B cell (primary cell): Measurements from ENCODE around the gene TSKU.

- PRO-cap = no peak
- CAGE, long polyA plus RNA = no peak
Observed at GRCh38 chr11:75979940-75980592, 165.1 kb downstream of the UVRAG start.

GRCh38 chr11:76045934-76046690 is 160.2 kb downstream of the WNT11 start:
- PRO-cap = no peak
- CAGE, long polyA plus RNA = no peak

GRCh38 chr11:76142762-76143337 is 63.5 kb downstream of the WNT11 start:
- PRO-cap = no peak
- CAGE, long polyA plus RNA = no peak

DNA sequence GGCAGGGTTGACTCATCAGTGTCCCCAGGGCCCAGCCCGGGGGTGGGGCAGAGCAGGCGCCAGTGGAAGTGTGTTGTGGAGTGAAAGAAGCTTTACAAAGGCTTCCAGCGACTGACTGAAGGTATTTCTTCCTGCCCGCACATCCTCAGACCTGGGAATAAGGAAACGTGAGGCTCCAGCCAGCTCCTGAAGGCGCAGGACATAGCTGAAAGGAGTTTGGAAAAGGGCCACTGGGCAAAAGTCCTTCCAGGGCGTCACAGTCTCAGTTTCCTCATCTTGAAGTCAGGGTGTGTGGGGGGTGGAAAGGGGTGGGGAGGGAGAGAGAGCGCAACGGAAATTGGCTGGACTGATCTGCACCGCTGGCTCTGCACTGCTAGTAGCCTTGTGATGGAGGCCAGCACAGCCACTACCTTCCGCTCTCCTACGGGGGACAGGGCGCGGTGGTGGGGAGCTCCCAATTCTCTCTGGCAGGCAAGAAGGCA is 27.9 kb upstream of the WNT11 start:
- PRO-cap = no peak
- CAGE, long polyA plus RNA = no peak

GRCh38 chr11:76247932-76248376 is 41.7 kb upstream of the WNT11 start:
- PRO-cap = no peak
- CAGE, long polyA plus RNA = no peak

- PRO-cap = no peak
- CAGE, long polyA plus RNA = no peak
Observed at GRCh38 chr11:76385801-76386274, 4.7 kb downstream of the GVQW3 start.

- PRO-cap = no peak
- CAGE, long polyA plus RNA = no peak
Observed at GRCh38 chr11:76577048-76577817, 93.3 kb downstream of the LRRC32 start.

DNA sequence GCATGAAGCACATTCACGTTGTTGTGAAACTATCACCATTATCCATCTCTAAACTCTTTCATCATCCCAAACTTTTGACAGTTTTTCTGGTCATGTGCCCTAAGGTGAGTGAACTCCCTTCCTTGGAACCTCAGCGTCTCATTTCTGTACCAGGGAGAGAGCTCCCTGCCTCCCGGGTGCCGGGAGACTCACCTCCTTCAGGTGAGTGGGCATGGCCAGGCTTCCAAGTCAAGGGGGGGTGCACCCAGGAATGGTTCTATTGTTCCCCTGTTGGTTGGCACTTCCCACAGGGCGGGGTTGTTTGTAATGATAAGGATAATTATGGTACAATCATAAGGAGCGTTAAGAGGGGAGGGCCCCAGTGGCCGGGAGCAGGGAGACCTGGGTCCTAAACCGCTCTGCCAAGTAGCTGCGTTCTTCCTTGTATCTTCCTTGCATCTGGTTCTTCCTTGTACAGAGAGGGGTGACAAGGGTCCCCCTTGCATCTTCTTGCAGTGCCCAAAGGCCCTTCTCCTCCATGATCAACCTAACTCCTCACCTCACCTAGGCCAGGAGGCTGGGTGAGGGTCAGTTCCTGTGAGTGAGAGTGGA is 79.1 kb downstream of the LRRC32 start:
- PRO-cap = no peak
- CAGE, long polyA plus RNA = no peak

GRCh38 chr11:76602160-76603245 is 68.0 kb downstream of the LRRC32 start:
- PRO-cap = no peak
- CAGE, long polyA plus RNA = no peak

GRCh38 chr11:76637406-76637994 is 33.0 kb downstream of the LRRC32 start:
- PRO-cap = bidirectional peak, plus-strand start at chr11:76637701, minus-strand start at chr11:76637549
- CAGE, long polyA plus RNA = no peak

DNA sequence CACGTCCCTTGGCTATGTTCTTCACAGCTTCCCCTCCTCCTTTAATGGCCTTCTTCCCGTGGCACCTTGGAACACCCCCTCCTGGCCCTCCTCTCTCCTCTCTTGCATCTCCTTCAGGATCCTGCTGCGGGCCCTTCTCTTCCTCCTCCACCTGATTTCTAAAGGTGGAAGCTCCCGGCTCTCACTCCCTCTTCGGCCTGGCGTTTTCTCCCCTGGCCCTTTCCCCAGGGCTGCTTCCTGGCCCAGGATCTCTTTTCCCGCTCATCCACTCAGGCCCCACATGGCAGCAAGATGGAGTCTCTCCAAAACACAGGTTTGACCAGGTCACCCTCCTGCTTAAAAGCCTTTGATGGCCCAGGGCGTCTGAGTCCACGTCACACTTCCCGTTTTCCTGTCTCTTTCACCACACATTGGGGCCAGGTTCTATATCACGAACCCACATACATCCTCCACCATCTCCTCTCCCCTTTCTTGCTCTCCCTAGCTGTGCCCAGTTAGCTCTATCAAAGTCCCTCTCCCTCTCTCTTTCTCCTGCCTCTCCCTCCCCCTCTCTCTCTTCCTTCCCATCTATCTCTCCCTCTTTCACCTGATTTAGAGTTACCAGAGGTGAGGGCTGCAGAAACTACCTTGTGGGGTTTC is 7.7 kb upstream of the LRRC32 start:
- PRO-cap = no peak
- CAGE, long polyA plus RNA = no peak

DNA sequence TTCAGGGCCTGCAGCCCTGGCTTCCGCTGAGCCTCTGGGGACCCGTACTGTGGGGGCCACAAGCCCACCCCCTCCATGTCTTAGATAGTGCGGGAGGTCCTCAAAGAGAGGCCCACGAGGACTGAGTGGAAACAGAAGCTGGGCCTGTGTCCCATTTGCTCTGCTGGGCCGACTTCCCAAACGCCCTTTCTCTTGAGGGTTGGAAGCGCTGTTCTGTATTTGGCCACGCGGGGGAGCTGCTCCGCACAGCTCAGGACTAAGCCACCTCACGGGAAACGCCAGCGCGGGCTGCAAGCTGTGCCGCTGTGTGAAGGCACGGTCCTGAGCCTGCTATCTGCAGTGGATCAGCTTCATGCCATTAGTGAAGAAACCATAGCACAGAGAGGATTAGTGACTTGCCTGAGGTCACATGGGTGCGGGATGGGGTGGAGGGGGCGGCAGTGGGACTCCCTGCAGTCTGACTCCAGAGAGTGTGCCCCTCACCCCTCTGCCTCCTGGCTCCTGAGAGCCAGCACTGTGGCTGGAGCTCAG is 51.2 kb upstream of the LRRC32 start:
- PRO-cap = no peak
- CAGE, long polyA plus RNA = no peak

DNA sequence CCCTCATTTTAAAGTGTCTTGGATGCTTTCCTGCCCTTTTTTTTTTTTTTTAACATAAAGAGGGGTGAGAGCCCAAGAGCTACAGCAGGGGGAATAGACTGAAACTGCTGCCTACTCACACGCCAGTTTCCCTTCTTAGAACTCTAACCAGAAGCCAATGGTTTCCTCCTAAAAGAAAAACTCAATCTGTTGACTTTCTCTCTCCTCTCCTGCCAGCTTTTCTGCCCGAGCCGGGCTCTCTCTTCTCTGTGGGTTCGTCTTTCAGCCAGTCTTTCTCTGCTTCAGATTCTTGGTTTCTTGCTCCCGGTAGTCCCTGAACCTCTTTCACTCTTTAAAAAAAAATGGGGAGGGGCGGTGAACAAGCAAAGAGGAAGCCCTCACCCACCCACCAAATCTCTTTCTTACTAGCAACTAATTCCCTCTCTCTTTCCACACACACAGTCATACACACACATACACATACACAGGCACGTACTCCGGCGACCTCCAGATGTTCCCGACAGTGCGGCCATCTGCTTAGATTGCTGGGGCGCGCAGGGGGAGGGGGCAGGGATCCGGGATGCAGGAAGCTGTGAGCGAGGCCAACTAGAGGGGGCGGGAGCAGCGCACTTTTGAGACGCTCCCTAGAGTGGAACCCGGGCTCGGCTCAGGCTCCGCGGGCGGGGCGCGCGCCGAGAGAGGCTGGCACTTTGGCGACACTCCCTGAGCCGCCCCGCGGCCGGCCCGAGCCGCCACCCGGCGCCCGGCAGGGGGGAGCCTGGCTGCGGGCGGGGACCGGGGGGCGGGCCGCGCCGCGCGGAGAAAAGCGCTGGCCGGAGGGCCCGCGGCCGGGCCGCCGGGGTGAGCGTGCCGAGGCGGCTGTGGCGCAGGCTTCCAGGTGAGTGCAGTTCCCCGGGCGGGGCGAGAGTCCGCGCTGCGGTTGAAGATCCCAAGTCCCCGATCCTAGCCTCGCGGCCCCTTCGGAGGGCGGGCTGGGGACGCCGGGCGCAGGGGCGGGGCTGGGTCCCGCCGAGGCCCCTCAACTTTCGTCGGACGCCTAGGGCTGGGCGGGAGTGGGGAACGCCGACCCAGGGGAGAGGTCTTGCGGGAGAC is at the start of gene TSKU:
Gene TSKU (plus strand): TSS at position 829 of the 1,092 bp plus-strand sequence.
- PRO-cap = no peak
- CAGE, long polyA plus RNA = no peak

GRCh38 chr11:77049053-77049438 is 14.8 kb downstream of the B3GNT6 start:
- PRO-cap = no peak
- CAGE, long polyA plus RNA = no peak

DNA sequence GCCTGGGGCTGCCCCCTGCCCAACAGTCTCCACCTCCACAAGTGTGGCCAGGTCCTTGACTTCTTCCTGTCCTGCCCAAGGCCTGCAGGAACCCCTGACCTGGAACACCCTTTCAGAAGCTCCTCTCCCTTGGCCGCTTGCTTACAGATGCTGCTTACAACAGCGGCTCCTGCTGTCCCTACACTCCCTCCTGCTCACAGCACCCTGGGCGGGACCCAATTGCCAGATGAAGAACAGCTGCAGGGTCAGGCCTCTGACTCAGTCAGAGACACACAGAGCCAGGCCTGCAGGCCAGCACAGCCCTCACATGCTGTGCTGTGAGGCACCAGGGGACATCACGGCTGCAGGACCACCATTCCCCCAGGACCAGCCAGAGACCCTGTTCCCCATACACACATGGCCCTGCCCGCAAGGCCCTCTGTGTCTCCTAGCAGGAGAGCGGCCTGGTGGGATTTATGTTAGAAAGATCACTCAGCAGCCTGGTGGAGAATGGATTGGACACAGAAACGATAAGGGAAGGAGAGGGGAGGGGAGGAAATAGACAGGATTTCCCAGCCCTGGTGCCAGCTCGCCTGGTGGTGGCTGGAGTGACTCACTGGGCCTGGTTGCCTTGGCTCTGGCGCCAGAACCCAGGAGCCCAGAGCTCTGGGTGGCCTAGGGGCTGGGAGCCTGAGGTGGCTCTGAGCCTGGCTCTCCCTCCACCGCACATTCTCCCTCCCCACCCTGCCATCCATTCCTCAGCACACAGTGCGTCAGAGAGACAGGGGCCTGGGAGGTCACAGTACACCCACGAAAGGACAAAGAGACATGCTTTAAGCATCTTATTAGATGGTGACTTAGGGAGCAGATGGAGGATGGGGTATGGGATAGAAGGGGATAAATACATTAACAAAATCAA is 6.7 kb downstream of the CAPN5 start:
- PRO-cap = no peak
- CAGE, long polyA plus RNA = no peak

DNA sequence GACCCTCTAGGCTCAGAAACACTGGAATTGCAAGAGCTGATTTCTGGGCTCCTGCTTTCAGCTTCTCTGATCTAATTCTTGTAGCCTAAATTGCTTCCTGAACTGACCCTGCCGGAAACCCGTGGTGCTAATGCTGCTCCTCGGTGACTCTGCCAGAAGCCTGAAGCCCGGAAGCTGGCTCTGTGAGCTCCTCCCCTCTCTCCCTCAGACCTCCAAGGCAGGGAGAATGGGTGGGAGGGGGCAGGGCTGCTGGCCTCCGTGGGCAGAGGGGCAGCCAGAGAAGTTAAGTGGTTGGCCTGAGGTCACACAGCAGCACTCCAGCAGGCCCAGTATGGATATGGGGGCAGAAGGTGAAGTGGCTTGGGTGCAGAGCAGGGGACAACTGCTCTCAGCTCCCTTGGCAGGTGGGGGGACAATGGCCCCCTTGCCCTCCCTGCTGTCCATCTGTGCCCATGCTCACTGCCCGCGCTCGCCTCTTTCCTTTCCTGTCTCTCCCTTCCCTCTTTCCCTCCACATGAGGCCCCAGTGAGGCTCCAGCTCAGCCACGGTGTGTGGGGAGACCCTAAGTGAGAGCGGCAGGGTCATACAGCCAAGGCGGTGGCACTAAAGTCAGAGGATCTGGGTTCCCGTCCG is 16.2 kb downstream of the CAPN5 start:
- PRO-cap = no peak
- CAGE, long polyA plus RNA = no peak

- PRO-cap = no peak
- CAGE, long polyA plus RNA = no peak
Observed at GRCh38 chr11:77088414-77089144, 14.1 kb upstream of the OMP start.

GRCh38 chr11:77115178-77115602 is 12.6 kb downstream of the OMP start:
- PRO-cap = no peak
- CAGE, long polyA plus RNA = no peak

GRCh38 chr11:77137141-77137502 is 9.1 kb downstream of the MYO7A start:
- PRO-cap = no peak
- CAGE, long polyA plus RNA = no peak

DNA sequence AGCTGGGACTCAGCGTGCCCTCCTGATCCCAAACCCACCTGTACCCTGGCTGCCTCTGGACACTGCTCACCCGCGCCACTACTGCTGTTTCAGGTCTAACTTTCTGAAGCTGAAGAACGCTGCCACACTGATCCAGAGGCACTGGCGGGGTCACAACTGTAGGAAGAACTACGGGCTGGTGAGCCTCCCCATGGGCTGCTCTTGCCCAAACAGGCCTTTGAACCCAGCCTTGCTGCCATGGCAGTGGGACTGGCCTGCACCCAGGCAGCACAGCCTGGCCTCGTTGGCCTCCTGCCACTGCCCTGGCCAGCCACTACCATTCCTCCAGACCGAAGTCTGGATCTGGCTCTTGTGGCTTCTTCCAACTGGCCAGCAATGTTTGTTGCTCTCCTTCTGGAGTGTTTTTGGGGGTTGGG is 50.9 kb downstream of the MYO7A start:
- PRO-cap = no peak
- CAGE, long polyA plus RNA = no peak